Natural killer cell (primary cell): ENCODE data around the genes MUC15, LIN7C, DNAJC24 and EIF3M.

- PRO-cap, result no peak
Observed at GRCh38 chr11:26087546-26088068, 244.3 kb upstream of the ANO3 start.

DNA sequence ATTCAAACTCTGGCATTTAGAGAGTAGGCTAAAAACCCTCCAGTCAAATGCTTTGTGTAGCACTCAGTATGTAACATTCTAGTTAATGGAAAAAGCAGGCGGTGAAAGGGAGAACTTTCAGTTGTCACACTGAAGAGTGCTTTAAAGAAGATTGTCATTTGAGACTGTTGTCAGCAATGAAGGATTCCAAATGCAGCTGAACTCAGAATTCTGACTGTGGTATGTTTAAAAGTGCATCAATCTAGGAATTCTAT lies 98.2 kb downstream of the MUC15 start:
- PRO-cap, result no peak

DNA sequence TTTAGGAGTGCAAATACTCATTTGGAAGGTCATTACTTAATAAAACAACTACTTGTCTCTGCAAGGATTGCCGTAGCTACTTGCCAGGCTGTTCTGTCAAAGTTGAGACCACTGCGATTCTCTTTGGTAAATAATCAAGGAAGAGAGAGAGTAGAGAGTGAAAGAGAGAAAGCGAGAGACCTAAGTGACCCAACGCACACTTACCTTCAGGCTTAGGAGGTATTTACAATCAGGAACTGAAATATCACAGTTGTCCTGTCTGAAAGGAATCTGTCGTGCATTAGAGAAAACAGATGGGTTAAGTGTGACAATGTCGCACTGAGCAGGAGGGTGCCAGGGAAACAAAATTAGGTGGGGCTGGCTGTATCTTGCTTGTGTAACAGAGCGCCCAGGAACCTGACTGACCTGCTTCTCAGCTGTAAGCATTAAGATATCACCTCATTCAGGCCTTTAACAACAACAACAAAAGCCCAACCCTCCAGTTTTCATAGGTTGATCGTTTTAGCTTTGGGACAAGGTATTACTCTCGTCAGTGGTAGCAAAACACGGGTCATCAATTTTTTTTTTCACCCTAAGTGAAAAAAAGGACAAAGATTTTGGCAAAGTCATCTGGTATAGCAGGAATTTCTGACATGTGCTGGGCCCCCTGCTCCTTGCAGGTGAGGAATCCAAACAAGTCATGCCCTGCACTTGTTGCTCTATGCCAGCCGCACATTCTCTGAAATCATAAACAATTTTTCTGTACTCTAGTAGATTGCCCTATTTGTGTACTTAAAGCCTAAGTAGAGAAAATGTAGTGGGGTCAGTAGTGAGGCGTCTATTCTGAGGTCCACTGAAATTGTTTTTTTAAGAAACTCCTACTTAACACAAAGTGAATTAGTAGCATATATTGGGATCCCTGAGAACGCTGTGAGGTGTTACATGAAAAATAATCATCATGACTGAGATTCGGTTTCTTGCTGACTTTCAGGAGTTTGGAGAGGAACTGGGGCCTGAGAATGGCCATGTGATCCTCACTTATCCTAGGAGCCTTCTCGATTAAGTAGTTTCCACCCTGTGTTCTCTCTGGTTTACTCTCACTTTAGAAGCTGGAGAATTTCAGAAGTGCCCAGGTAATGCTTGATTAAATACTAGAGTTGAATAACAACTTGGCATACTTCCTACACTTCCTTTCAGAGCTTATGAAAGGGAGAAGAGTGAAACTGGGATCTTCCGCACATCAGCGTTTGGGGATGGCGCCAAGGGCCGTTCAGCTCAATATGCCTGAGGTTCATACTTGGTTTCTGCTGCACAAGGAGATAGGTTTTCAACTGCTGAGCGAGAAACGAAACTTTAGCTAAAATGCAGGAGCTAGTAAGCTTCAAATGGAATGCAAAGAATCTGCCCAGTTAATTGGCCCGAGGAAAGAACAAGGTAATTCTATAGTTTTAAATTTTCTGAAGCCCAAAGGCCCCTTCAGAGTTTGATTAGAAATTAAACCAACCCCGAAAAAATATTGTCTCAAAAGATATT lies at the start of gene MUC15:
Gene MUC15 (minus strand): TSS at position 427 of the 1,512 bp plus-strand sequence.
- PRO-cap, result no peak

GRCh38 chr11:26848871-26849457 lies 127.1 kb upstream of the SLC5A12 start:
- PRO-cap, result no peak

- PRO-cap, result no peak
Observed at GRCh38 chr11:26947370-26948126, 46.4 kb upstream of the FIBIN start.

GRCh38 chr11:27402759-27403217 lies 39.8 kb upstream of the CCDC34 start:
- PRO-cap, result no peak

GRCh38 chr11:27430789-27431473 lies 41.7 kb downstream of the LGR4 start:
- PRO-cap, result no peak

- PRO-cap, result bidirectional peak, plus-strand start at chr11:27506508, minus-strand start at chr11:27506513; bidirectional peak, plus-strand start at chr11:27506875, minus-strand start at chr11:27506767
Observed at GRCh38 chr11:27506014-27506933, at the start of gene LIN7C. TSS of gene LIN7C (minus strand) at chr11:27506769.

- PRO-cap, result no peak
Observed at GRCh38 chr11:27719620-27719990, 19.4 kb upstream of the BDNF start.

DNA sequence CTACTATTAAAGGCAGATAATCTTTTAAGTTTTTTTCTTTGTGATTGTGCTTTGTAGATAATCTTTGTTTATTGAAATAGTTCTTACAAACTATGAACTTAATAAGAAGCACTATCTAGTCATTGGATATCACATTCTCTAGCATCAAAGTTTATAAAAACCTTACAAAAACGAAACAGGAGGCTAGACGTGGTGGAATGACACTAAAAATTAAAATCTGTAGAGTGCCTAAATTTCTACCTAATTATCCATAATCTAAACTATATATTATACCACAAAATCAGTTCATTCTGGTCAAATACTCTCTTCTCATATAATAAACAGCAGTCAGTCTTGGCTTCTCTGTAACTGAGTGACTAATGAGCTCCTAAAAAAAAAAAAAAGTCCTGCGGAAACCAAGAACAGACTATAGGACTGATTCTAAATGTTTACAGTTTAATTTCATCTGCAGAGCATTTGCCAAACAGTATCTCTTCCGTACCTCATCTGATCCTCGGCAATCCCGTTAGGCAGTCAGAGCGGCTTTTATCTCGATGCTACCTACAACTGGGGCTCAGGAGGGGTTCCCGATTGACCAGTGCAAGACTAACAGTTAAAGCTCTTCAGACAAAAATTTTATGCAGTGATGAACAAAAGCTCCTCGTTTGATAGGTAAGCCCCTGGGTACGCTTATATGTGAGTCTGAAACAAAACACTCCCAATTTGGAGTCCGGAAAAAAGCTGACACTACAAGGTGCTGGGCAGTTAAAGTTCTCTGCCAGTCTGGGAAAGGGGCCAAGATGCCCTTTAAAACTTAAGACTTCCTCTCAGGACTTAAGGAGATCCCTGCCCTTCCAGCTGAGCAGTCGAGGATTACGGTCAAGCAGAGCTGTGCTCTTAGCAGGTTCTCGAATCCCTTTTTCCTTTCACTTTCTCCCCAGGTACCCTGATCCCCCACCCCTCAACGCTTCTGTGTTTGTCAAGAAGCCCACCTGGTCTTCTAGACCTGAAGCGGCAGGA lies 649 bp downstream of the KIF18A start:
- PRO-cap, result bidirectional peak, plus-strand start at position 466 of the sequence, minus-strand start at position 350 of the sequence; bidirectional peak, plus-strand start at position 700 of the sequence, minus-strand start at position 587 of the sequence; bidirectional peak, plus-strand start at position 840 of the sequence, minus-strand start at position 864 of the sequence

- PRO-cap, result bidirectional peak, plus-strand start at chr11:28110638, minus-strand start at chr11:28110350
Observed at GRCh38 chr11:28110001-28111373, 2.3 kb downstream of the METTL15 start.

DNA sequence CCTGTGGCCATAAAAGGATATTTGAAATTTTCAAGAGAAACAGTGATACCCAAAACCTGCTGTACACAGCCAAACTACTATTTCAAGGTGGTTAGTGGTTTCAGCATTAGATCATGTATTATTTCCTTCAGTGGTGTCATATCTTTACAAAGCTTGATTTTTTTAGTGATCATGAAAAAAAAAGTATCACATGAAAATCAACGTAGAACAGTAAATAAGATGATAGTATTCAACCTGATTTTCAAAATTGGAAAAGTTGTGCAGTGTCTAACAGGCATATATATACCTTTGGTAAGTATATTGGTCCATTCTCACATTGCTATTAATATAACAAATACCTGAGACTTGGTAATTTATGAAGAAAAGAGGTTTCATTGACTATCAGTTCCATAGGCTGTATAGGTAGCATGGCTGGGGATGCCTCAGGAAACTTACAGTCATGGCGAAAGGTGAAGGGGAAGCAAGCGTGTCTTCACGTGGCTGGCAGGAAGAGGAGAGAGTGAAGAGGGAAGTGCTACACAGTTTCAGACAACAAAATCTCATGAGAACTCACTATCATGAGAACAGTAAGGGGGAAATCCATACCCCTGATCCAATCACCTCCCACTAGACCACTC lies 137.2 kb downstream of the METTL15 start:
- PRO-cap, result no peak

GRCh38 chr11:30584961-30585709 lies 1.0 kb downstream of the MPPED2 start:
- PRO-cap, result no peak

DNA sequence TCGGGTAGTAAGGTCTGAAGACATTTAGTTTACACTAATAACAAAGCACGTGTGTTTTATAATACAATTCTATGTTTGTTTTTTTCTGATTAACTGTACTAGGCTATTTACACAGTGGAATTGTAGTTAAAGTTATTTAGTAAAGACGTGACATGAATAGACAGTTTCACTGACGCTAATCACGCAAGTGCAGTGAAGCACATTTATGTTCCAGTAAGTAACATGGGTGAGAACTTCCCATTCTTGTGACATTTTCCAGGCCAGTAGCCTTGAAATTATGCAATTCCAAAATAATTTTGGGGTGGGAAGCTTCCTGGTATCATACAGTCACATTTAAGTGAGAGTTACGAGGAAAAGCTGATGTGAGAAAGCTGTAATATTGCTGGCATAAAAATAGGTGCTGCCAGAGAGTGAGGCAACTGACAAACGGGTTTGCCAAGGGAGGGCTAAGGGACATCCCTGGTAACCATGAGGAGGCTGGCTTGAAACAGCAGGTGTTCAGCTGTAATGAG lies 378.8 kb downstream of the DCDC1 start:
- PRO-cap, result no peak

- PRO-cap, result unidirectional peak, plus-strand start at chr11:31369847; unidirectional peak, minus-strand start at chr11:31370148
Observed at GRCh38 chr11:31369474-31370417, at the start of gene DNAJC24. TSS of gene DNAJC24 (plus strand) at chr11:31369860.

GRCh38 chr11:31489764-31490084 lies 19.7 kb downstream of the IMMP1L start:
- PRO-cap, result no peak

DNA sequence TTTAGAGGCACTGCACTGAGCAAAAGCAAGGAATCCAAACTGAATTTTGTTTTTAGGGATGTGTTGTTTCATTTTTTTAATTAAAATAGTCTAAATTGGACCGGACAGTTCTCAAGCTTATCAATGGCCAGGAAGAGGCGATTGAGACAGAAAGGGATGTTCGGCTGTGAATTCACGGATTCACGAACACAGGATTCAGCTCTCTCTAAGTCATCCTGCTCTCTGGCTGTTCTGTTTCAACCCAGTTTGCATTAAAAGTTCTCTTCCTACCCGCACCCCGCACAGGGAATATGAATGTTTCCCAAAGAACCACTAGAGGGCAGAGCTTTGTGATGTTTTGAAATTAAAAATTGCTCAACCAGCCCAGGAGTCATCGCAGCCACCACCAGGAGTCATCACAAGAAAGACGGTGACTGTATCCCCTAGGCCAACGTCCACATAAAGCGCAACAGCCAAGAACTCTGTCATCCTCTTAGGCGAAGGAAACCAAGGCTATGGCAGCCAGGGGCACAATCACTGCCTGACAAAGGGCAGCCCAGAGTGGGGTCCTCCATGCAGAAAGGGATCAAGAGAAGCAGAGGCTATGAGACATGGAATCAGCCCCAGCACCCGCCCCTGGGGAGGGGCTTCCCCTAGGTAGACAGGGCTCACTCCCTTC lies 122.5 kb downstream of the WT1 start:
- PRO-cap, result no peak

GRCh38 chr11:32391980-32392643 lies 43.2 kb downstream of the WT1 start:
- PRO-cap, result no peak

DNA sequence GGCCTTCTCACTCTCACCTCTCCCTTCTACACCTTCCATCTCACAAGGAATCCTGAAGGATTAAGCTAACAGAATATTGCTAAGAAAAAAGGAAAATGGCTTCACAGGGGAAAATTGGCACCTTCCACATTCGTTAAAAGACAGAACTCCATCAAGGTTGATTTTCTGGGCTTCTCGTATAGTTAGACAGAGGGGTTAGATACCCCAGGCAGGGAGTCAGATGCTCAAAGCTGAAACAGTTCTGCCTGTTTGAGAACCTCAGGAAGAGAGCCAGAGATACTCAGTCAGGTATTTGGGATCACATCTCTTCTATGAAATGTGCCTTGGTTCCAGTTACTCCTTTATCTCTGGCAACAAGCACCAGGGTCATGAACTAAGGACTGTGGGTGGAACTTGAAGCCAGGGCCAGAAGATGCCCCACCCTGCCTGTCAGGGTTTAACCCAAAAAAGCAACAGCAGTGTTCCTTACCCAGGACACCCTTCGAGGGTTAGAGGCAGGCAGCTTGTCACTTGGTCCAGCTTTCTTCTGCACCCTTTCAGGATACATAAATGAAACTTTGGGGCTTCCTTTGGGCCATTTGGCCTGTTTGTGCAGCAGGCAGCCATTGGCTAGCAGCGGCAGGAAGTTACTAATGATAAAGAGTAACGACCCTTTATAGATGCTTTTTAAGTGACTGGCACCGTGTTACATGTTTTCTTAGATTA lies 15.0 kb upstream of the WT1 start:
- PRO-cap, result no peak

DNA sequence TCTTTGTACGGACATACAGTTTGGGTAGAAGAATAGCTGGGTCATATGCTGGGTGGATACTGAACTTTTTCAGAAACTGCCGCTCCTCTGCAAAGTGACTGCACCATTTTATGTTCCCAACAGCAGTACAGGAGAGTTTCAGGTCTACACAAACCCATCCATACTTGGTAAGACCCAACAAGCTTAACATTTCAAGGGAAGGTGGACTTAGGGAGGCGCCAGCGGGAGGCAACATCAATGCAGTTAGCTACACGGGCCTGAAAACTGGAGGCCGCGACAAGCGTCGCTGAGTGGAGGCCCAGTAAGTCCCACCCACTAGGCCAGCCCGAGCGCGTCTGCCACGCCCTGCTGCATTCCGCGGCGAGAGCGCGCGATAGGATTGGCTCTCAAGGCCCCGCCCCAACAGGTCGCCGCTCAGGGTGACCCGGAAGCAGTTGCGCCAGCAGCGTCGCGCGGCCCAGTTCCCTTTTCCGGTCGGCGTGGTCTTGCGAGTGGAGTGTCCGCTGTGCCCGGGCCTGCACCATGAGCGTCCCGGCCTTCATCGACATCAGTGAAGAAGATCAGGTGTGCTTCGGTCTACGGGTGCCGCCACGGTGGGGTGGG lies at the start of gene EIF3M:
Gene EIF3M (plus strand): TSS at position 466 of the 603 bp plus-strand sequence.
- PRO-cap, result bidirectional peak, plus-strand start at position 467 of the sequence, minus-strand start at position 337 of the sequence